GM19240 (cell line): ENCODE data around the gene PNO1.

DNA sequence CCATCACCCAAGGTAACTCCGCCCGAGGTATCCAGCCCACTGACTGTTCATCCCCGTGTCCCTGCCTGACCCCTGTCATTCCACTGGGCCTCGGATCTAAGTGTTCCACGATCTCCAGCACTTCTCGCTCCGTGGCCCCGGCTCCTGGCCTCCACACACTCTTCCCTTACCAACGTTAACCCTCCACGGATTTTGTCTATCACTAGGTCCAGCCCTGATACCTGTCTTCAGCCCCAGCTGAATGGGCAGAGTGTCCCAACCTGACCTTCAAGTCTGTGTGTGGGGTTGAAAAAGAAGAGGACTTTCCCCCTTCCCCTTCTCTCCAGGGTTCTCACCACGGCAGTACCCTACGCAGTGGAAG is 37.4 kb downstream of the SPRED2 start:
- RRBS, result no CpG with 5 or more reads among the region's 12 CpGs

DNA sequence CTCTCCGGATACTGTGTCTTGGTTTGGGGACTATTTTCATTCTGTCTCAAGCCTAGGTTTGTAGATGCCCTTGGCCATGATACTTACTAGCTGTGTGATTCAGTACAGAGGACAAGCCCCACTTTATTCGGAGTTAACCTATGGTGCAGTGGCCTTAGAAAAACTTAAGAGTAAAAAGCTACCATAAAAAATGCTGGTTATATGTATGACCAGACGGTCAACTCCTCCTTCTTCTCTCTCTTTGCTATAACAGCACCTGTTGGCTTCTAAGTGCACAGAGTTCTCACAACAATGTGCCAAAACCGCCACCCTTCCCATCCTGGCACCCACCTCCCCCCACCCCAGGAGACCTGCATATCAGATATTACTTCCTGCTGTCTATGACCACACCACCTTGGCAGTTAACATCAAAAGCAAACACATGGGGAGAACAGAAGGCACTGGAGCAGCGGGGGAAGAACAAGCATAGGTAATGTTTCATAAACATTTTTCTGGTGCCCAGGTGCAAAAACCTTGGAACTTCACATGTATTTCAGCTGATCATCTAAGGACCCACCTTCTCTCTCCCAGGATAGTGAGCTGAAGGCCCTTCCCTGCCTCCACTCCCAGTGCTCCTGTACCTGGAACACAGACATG is 15.5 kb downstream of the SPRED2 start:
- RRBS, result no CpG with 5 or more reads among the region's 5 CpGs

GRCh38 chr2:65429452-65430234 is 2.8 kb downstream of the SPRED2 start:
- RRBS, result no CpG with 5 or more reads among the region's 11 CpGs

- RRBS, result no CpG with 5 or more reads among the region's 5 CpGs
Measured at GRCh38 chr2:65608448-65608798, 176.0 kb upstream of the SPRED2 start.

DNA sequence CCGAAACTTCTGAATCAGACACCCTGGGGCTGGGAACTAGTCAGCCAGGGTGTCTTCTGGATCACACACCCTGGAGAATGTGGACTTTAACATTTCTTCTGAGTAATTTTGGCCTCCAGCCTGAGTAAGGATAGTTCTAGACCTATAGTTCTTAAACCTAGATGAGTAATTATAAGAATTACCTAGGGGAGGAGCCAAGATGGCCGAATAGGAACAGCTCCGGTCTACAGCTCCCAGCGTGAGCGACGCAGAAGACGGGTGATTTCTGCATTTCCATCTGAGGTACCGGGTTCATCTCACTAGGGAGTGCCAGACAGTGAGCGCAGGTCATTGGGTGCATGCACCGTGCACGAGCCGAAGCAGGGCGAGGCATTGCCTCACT is 44.0 kb upstream of the MEIS1 start:
- RRBS, result no CpG with 5 or more reads among the region's 13 CpGs

- RRBS, result no CpG with 5 or more reads among the region's 7 CpGs
Measured at GRCh38 chr2:66434735-66434890, 312 bp upstream of the MEIS1 start.

DNA sequence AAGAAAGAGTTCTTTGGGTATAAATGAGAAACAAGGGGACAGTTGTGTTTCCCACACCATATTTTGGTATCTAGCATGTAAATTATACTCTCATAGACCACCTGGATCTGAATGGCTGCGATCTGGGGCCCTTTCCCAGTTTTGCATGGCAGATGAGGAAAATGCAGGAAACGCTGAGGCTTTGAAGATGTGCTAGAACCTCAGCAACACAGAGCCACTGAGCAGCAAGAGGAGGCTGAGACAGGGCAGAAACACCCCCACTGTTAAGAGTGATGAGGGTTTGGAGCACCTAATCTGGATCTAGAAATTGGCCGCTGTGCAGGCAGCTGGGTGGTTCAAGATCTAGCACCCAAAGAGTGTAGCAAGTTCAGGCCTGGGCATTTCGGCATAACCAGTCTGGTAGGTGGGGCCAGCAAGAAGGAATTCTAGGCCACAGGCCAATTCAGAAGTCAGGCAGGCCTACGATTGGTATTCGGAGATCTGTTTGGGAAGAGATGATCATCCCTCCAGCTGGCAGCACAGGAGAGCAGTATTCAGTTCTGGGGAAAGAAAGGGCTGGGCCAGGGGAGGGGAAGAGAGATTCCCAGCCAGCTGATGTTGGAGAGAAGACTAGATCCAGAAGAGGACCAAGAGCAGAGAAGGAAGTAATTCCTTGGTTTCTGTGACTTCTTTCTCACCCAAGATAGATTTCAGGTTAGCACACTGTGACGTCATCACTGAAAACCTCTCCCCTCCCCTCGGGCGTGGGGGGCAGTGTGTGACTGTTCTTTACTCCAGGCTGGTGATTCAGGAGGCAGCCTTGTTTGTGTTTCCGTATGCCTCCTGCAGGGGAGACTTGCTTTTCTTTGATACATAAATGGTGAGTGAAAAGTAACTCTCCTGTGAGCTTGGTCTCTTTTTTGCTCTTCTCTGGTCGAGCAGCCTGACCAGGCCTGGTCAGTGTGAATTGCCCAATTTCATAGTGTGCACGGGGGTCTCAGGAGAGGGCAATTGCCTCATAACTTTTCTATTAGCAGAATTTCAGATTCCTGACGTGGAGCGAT is 60.9 kb downstream of the MEIS1 start:
- RRBS, result no CpG with 5 or more reads among the region's 14 CpGs

- RRBS, result 2% methylated on average over 7 of the region's 38 CpGs
Measured at GRCh38 chr2:68157668-68158677, at the start of gene PNO1. PNO1 (plus strand) TSS chr2:68157888.

DNA sequence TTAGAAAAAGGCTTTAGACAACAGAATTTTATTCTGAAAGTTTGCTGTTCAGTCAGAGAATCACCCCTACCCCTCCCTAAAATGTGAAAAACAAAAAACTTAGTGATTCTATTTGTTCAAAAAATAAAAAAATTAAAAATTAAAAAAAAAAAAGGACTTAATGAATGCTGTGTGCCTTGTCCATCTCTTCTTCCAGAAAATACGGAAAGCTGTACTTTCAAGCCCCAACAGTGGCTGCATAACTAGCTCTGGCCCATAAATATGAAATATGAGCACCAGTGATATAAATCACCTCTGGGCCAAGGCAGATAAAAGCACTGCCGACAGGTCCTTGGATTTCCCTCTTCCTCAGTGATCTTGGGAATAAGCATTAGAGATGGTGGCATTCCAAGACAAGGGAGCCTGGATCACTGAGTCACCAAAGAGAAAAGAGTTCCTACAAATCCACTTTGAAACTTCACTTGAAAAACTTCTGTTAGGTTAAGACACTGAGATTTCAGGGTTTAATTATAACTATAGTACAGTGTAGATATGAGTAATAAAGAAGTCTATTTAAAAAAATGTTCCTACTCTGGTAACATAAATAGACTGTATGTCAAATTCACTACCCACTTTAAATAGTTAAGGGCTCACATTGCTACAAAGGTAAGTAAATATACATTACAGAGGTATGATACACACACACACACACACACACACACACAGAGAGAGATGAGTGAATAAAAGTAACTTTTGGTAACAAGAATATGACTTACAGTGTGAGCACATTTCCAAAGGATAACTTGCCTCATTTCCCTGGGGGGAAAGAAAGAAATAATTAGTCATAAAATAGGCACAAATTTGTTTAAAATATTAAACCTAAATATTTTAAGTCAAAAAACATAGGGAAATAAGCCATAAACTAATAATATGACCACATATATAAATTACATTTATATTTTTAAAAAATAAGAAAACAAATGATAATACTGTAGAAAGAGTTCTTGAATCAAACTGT is 35.7 kb downstream of the PPP3R1 start:
- RRBS, result no CpG with 5 or more reads among the region's 2 CpGs

DNA sequence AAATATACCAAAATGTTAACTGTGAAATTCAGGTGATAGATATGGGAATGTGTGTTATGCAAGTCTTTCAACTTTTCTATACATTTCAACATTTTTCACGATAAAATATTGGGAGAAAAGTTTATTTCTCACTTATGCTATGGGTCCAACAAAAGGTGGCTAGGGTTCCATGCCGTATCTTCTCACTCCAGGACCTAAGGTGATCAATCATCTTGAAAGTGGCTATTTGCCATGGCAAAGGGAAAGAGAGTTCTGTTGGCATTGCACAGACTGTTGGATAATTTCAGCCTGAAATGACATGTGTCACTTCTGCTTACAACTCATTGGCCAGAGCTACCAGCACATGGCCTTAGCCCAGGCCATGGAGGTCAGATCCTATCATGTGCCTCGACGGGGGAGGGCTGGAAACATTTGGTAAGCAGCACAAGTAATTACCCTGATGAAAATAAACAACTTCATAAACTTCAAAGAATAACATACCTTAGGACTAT is 32.3 kb downstream of the CNRIP1 start:
- RRBS, result no CpG with 5 or more reads among the region's 4 CpGs

GRCh38 chr2:68383219-68384182 is 18.4 kb downstream of the PLEK start:
- RRBS, result no CpG with 5 or more reads among the region's 4 CpGs

GRCh38 chr2:68385604-68386087 is 20.6 kb downstream of the PLEK start:
- RRBS, result no CpG with 5 or more reads among the region's 3 CpGs

GRCh38 chr2:68721269-68721944 is 13.2 kb upstream of the ARHGAP25 start:
- RRBS, result no CpG with 5 or more reads among the region's 6 CpGs

GRCh38 chr2:69196279-69196925 is 183.4 kb downstream of the ANTXR1 start:
- RRBS, result no CpG with 5 or more reads among the region's 5 CpGs

- RRBS, result no CpG with 5 or more reads among the region's 4 CpGs
Measured at GRCh38 chr2:69196927-69197383, 184.0 kb downstream of the ANTXR1 start.

- RRBS, result no CpG with 5 or more reads among the region's 5 CpGs
Measured at GRCh38 chr2:69338290-69338764, 48.7 kb downstream of the GFPT1 start.

- RRBS, result no CpG with 5 or more reads among the region's 4 CpGs
Measured at GRCh38 chr2:69348463-69349164, 38.4 kb downstream of the GFPT1 start.

DNA sequence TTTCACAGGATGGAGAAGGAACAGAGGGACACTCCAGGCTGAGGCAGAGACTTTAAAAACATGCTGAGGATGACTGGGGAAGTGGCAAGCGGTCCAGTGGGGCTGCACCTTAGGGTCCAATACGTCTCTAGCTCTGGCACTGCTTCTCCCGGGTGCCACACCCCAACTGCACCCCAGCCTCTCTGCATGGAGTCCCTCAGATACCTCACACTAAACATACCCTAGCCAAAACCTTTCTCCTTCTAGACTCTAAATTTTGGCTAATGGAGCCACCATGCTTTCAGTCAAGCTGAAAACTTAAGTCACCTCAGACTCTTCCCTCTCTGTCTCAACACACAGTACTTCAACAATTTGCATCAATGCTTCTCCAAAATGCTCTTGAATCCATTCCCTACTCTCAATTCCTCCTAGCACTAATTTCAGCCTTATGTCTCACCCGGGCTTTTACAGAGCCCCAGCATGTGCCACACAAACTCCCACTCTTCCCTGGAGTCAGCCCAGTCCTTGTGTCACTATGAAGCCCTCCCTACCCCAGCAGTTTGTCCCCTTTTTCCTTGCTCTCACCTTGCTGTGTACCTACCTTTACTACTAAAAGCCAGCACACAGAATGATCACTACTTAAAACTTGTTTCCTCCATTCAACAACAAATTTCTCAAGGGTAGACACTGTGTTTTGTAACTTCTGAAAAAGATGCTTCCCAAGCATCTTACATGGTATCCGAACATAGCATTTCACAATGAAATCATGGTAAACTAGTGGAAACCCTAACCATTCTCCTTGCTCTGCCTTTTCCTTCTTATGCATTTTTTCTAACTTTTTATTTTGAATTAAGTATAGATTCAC is 38.7 kb downstream of the AAK1 start:
- RRBS, result no CpG with 5 or more reads among the region's 5 CpGs

GRCh38 chr2:69628605-69629097 is 14.9 kb downstream of the AAK1 start:
- RRBS, result no CpG with 5 or more reads among the region's 4 CpGs

- RRBS, result no CpG with 5 or more reads among the region's 5 CpGs
Measured at GRCh38 chr2:69683015-69683931, 39.7 kb upstream of the AAK1 start.